SK-N-SH (cell line): ENCODE results near the gene EVI5L.

GRCh38 chr19:7069809-7070272 is 338 bp downstream of the ZNF557 start:
- RRBS = 2% methylated on average over 12 of the region's 23 CpGs
CAGE:
- cytosol, long polyA plus RNA = no peak
- long polyA plus RNA = no peak
- nucleus, long polyA plus RNA = no peak

GRCh38 chr19:7207970-7208240 is 86.3 kb downstream of the INSR start:
- RRBS = no CpG with 5 or more reads among the region's 6 CpGs
CAGE:
- cytosol, long polyA plus RNA = no peak
- long polyA plus RNA = no peak
- nucleus, long polyA plus RNA = no peak

DNA sequence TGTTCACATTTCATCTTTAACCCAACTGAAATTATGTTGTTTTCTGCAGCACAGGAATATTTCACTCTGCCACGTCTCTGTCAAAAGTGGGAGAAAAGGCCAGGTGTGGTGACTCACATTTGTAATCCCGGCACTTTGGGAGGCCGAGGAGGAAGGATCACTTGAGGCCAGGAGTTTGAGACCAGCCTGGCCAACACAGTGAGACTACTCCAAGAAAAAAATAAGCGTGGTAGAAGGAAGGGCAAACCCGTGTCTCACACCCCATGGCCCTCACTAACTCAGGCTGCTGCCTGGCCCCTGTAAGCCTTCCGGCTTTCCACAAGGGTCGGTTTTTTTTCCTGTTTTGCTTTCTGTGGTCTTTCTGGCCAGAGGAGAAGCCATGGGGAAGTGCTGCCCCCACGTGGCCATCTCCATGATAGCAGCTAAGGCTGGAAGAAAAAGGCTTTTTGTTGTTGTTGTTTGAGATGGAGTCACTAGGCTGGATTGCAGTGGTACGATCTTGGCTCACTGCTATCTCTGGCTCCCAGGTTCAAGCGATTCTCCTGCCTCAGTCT is 7.8 kb upstream of the ARHGEF18 start:
- RRBS = no CpG with 5 or more reads among the region's 10 CpGs
CAGE:
- cytosol, long polyA plus RNA = no peak
- long polyA plus RNA = no peak
- nucleus, long polyA plus RNA = no peak

DNA sequence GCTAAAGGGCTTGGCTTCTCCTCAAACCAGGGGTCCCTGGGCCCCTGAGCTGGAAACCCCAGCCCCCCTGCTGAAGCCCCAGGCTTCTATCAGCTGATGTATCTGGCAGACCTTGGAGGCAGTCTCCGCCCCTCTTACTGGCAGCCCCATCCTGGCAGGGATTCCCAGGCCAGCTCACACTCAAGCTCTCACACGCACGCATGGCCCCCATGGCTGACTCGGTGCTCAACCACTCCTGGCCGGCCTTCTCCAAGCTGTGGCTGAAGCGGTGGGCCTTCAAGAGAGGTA is 6.6 kb downstream of the ARHGEF18 start:
- RRBS = no CpG with 5 or more reads among the region's 6 CpGs
CAGE:
- cytosol, long polyA plus RNA = no peak
- long polyA plus RNA = no peak
- nucleus, long polyA plus RNA = no peak

GRCh38 chr19:7516879-7517367 is 1.0 kb downstream of the ZNF358 start:
- RRBS = no CpG with 5 or more reads among the region's 6 CpGs
CAGE:
- cytosol, long polyA plus RNA = no peak
- long polyA plus RNA = no peak
- nucleus, long polyA plus RNA = no peak

GRCh38 chr19:7527394-7528510 is 5.3 kb downstream of the MCOLN1 start:
- RRBS = 95% methylated on average over 10 of the region's 33 CpGs
CAGE:
- cytosol, long polyA plus RNA = no peak
- long polyA plus RNA = no peak
- nucleus, long polyA plus RNA = no peak

DNA sequence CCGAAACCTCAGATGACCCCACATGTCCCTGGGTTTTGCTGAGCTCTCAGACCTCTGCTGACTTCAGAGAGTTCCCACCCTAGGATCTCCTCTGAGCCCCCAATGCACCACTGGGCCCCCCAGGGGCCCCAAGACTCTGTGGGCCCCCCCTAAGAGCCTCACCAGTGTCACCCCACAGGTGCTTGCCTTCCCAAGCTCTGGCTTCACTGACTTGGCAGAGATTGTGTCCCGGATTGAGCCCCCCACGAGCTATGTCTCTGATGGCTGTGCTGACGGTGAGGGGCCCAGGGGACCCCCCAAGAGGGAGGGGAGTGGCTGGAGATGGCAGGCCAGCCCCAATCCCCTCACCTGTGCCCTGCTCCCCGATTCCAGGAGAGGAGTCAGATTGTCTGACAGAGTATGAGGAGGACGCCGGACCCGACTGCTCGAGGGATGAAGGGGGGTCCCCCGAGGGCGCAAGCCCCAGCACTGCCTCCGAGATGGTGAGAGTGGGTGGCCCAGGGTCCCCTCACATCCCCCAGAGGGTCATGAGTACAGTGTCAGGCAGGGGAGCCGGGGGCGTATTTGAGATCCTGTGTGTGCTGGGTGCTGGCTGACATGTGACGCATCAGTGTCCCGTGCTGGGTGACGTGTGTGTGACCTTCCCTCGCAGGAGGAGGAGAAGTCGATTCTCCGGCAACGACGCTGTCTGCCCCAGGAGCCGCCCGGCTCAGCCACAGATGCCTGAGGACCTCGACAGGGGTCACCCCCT is 25.5 kb downstream of the PNPLA6 start:
- RRBS = 92% methylated on average over 2 of the region's 25 CpGs
CAGE:
- cytosol, long polyA plus RNA = no peak
- long polyA plus RNA = no peak
- nucleus, long polyA plus RNA = no peak

DNA sequence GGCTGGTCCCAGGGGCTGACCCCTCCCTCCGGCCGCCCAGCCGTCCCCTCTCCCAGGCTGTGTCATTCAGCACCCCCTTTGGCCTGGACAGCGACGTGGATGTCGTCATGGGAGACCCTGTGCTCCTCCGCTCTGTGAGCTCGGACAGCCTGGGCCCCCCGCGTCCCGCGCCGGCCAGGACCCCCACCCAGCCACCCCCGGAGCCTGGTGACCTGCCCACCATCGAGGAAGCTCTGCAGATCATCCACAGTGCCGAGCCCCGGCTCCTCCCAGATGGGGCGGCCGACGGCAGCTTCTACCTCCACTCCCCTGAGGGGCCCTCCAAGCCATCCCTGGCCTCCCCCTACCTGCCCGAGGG is 16.0 kb downstream of the CAMSAP3 start:
- RRBS = 67% methylated on average over 5 of the region's 21 CpGs
CAGE:
- cytosol, long polyA plus RNA = no peak
- long polyA plus RNA = no peak
- nucleus, long polyA plus RNA = no peak

DNA sequence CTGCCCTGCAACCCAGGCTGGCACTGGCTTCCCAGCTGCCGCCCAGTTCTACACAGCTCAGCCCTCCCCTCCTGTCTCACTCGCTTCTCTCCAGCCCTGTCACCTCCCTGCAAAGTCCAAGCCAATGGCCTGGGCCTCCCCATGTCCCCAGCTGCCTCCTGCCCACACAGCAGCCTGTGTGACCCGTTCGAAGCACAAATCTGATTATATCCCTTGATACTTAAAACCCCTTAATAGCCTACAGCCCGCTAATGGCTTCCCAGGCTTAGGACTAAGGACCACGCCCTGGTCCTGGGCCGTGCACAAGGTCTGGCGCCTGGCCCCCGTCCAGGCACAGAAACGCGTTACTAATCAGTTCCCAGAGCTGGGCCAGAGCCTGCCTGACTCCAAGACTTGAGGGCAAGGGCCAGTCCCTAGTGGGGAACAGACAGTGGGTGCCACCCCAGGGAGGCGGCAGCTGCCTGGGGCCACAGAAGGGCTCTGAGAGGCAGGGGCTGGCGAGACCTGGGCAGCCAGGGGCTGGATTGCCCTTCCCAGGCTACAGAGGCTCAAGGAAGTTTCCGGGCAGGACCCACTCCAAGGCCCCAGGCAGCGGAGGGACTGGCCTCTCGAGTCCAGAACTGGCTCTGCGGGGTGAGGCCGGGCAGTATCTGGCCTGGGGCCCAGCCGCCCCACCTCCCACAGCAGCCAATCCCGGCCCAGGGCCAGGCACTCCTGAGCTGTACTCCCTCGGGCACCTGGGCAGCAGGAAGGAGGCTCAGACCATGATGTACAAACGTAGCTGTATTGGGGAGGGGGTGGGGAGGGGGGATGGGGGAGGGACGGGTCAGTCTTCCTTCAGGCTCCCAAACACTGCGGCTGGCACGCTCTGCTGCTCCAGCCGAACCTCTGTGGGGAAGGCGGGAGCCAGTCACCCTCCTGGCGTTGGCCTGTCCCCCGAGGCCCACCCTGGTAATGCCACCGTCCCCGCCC is 10.3 kb downstream of the XAB2 start:
- RRBS = 68% methylated on average over 7 of the region's 31 CpGs
CAGE:
- cytosol, long polyA plus RNA = no peak
- long polyA plus RNA = no peak
- nucleus, long polyA plus RNA = no peak

DNA sequence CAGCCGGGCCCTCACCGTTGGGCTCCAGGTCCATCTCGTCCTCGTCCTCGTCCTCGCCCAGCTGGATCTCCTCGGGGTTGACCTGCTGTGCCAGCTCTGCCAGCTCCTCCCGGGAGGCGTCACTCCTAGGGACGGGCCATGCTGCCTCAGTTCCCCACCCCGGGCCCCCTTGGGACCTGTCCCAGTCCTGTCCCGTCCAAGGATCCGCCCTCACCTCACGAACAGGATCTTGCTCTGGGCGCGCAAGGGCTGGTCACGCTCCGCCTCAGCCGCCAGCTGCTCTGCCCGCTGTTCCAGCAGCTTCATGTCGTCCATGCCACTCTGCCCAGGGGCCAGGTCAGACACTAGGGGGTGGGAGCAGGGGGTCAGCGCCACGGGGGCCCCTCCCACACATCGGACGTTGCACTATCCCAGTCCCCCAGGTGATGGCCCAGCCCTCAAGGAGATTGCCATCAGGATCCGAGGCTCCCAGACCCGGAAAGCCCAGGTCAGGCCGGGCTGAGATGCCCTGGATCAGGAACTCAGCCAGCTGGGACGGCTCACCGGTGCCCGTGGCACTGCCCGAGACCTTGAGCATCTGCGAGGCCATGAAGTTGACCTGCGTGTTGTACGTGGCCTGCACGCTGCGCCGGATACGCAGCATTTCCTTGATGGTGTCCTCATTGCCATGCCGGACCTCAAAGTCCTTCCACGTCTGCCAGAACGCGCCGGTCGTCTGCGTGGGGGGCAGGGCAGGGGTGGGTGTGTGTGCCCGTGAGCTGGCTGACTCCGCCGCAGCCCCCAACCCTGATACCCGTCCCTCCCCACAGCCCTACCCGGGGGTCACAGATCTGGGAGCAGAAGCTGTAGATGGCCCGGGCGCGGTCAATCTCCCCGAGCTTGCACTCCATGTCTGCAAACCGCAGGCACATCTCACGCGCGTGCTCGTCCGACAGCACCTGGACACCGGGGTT is 9.3 kb downstream of the XAB2 start:
- RRBS = 91% methylated on average over 32 of the region's 62 CpGs
CAGE:
- cytosol, long polyA plus RNA = no peak
- long polyA plus RNA = no peak
- nucleus, long polyA plus RNA = no peak

DNA sequence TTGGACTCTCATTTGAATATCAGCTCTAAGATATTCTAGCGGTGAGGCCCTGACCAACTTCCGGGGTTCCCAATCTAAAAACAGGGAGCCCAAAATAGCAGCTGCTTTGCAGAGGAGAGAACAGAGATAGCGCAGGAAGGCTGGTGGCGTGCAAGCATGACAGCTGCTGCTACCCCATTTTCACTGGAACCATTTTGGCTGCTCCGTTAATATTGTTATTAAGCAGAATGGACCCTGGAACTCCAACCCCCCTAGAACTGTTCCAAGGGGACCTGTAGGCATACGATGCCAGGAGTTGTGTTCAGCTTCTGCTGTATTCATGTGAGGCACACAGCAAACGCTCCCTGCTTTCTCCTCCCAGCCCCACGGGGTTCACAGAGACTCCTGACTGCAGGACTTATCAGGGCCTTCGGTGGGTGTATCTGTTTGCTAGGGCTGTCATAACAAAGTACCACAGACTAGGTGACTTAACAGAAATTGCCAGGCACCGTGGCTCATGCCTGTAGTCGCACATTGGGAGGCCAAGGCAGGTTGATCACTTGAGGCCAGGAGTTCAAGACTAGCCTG is 11.5 kb downstream of the STXBP2 start:
- RRBS = no CpG with 5 or more reads among the region's 11 CpGs
CAGE:
- cytosol, long polyA plus RNA = no peak
- long polyA plus RNA = no peak
- nucleus, long polyA plus RNA = no peak

DNA sequence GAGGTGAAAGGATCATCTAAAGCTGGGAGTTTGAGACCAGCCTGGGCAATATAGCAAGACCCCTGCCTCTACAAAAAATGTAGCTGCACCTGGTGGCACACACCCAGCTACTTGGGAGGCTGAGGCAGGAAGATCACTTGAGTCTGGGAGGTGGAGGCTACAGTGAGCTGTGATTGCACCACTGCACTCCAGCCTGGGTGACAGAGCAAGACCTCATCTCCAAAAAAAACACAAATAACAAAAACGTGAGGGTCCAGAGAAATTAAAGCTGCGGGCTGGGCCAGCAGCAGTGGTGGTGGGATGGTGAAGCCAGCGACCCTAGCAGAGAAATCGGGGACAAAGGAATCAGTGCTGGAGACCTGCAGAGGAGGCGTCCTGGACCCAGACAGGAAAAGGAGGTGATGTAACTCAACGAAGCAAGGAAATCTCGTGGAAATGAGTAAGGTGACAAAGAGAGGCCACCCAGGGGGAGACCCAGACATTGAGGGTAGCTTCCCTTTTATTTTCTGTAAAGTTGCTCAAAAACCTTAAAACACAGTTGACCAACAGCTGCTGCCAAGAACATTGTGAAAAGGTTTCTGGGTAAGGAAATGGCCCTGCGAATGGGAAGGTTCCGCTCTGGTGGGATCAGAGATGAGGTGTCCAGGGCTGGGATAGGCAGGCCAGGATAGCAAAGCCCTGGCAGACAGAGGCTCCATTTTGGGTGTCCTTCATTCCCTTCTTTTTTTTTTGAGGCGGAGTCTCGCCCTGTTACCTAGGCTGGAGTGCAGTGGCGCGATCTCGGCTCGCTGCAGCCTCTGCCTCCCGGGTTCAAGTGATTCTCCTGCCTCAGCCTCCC is 13.3 kb upstream of the RETN start:
- RRBS = no CpG with 5 or more reads among the region's 16 CpGs
CAGE:
- cytosol, long polyA plus RNA = no peak
- long polyA plus RNA = no peak
- nucleus, long polyA plus RNA = no peak

GRCh38 chr19:7678741-7680002 is 1.5 kb upstream of the TRAPPC5 start:
- RRBS = no CpG with 5 or more reads among the region's 38 CpGs
CAGE:
- cytosol, long polyA plus RNA = no peak
- long polyA plus RNA = no peak
- nucleus, long polyA plus RNA = no peak

GRCh38 chr19:7707078-7707473 is 5.1 kb upstream of the FCER2 start:
- RRBS = 54% methylated on average over 2 of the region's 5 CpGs
CAGE:
- cytosol, long polyA plus RNA = no peak
- long polyA plus RNA = no peak
- nucleus, long polyA plus RNA = no peak

DNA sequence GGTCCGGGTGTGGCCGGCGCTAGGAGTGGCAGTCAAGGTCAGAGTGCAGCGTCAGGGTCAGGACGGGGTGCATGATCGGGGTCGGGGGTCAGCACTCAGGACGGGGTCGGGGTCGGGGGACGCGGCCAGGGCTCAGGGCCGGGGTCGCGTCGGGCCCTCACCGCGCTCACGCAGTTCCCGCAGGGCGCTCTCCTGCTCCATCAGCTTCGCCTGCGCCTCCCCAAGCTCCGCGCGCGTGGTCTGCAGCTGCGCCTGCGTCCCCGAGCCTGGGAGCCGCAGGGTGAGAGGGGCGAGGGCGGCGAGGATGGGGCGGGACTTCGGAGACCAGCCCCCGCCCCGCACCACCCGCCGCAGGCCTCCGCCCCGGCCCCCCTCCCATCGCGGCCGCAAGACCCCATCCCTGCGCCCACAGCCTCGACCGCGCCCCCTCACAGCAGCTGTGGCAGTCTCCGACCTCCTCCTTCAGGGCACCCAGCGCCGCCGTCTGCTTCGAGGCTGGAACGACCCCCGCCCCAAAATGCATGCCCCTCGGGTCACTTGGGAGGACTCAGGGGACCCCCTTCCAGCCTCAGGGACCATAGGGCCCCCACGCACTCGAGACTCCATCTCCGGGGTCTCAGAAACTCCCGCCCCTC is 1.2 kb downstream of the CLEC4G start:
- RRBS = no CpG with 5 or more reads among the region's 61 CpGs
CAGE:
- cytosol, long polyA plus RNA = no peak
- long polyA plus RNA = no peak
- nucleus, long polyA plus RNA = no peak

DNA sequence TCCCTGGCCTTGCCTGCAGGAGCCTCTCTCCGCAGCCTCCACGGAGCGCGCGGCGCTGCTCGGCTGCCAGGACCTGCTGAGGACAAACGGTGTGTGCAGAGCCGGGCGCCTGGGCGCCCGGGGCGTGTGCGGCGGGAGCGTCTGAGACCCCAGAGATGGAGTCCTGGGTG is 25.1 kb downstream of the CLEC4M start:
- RRBS = no CpG with 5 or more reads among the region's 16 CpGs
CAGE:
- cytosol, long polyA plus RNA = no peak
- long polyA plus RNA = no peak
- nucleus, long polyA plus RNA = no peak

GRCh38 chr19:7829419-7830464 is at the start of gene EVI5L:
Gene EVI5L, plus strand, starts transcription at chr19:7830218.
- RRBS = under 1% methylated on average over 14 of the region's 86 CpGs
CAGE:
- cytosol, long polyA plus RNA = no peak
- long polyA plus RNA = no peak
- nucleus, long polyA plus RNA = no peak

DNA sequence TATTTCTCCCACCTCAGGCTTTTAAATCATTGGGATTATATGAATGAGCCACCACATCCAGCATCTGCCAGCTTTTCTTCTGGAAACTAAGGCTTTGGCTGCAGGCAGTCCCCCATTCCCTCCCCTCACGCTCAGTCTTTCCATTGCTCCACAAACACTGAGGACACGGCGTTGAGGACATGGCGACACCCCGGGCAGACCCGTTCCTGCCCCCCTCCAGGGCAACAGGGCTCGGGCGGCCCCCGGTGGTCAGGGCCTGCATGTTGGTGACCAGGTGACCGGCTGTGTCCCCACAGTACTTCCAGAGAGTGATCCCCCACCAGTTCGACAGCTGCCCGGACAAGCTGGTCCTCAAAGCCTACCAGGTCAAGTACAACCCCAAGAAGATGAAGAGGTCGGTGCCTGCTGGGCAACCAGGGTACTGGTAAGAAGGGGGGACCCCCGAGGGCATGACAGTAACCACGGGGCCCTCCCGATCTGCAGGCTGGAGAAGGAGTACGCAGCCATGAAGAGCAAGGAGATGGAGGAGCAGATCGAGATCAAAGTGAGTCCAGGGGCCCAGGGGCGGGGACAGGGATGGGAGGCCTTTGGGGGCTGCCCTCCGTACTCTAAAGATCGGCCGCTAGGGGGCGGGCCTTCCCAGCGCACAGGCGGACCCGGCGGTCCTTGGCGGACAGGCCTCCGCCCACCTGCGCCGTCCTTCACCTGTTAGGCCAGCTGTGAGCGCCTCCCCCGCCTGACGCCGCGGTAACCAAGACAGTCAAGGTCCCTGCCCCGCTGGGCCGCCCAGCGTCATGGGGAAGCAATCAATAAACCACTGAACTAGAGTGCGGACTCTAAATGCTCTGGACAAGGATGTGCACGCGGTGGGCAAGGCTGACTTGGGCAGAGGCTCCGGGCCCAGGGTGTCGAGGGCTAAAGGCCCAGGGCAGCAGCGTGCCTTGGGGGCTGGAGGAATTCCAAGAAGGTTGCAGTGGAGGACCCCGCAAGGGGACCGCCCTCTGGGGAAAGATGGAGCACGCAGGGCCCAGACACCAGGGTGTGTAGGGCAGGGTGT is 21.1 kb downstream of the PRR36 start:
- RRBS = 71% methylated on average over 8 of the region's 48 CpGs
CAGE:
- cytosol, long polyA plus RNA = no peak
- long polyA plus RNA = no peak
- nucleus, long polyA plus RNA = no peak

GRCh38 chr19:7868225-7868637 is 6.0 kb downstream of the PRR36 start:
- RRBS = 96% methylated on average over 5 of the region's 25 CpGs
CAGE:
- cytosol, long polyA plus RNA = no peak
- long polyA plus RNA = no peak
- nucleus, long polyA plus RNA = no peak

- RRBS = 79% methylated on average over 5 of the region's 38 CpGs
CAGE:
- cytosol, long polyA plus RNA = no peak
- long polyA plus RNA = no peak
- nucleus, long polyA plus RNA = no peak
Measured at GRCh38 chr19:7899508-7900073, 4.1 kb upstream of the MAP2K7 start.